PC-3 (cell line): Measurements from ENCODE around the gene PALD1.

GRCh38 chr10:70403732-70404090, 234 bp upstream of the EIF4EBP2 start:
- RAMPAGE, long total RNA: no peak

GRCh38 chr10:70478206-70479232, at the start of gene PALD1:
PALD1 (plus strand) TSS chr10:70478767.
- RAMPAGE, long total RNA: no peak

GRCh38 chr10:70610308-70610820, 7.8 kb upstream of the PRF1 start:
- RAMPAGE, long total RNA: no peak

DNA sequence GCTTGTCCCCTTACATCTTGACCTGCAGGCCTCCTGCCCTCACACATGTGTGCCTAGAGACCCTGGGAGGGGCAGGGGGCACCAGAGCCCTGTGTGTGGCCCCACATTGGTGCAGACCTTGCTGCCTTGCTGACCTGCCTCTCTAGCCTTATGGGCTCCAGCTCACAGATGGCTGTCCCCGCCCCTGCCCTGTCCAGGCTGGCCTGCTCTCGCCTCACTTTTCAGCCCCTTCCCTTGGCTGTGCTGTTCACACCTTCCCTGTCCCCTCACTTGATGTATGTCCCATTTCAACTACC, 9.4 kb downstream of the ADAMTS14 start:
- RAMPAGE, long total RNA: no peak

DNA sequence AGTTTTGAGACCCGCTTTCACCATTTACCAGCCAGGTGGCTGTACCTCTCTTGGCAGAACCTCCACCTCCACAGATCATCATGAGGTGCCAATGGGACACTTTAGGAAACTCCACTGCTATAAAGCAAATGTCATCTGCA, 1.4 kb downstream of the PCBD1 start:
- RAMPAGE, long total RNA: no peak

DNA sequence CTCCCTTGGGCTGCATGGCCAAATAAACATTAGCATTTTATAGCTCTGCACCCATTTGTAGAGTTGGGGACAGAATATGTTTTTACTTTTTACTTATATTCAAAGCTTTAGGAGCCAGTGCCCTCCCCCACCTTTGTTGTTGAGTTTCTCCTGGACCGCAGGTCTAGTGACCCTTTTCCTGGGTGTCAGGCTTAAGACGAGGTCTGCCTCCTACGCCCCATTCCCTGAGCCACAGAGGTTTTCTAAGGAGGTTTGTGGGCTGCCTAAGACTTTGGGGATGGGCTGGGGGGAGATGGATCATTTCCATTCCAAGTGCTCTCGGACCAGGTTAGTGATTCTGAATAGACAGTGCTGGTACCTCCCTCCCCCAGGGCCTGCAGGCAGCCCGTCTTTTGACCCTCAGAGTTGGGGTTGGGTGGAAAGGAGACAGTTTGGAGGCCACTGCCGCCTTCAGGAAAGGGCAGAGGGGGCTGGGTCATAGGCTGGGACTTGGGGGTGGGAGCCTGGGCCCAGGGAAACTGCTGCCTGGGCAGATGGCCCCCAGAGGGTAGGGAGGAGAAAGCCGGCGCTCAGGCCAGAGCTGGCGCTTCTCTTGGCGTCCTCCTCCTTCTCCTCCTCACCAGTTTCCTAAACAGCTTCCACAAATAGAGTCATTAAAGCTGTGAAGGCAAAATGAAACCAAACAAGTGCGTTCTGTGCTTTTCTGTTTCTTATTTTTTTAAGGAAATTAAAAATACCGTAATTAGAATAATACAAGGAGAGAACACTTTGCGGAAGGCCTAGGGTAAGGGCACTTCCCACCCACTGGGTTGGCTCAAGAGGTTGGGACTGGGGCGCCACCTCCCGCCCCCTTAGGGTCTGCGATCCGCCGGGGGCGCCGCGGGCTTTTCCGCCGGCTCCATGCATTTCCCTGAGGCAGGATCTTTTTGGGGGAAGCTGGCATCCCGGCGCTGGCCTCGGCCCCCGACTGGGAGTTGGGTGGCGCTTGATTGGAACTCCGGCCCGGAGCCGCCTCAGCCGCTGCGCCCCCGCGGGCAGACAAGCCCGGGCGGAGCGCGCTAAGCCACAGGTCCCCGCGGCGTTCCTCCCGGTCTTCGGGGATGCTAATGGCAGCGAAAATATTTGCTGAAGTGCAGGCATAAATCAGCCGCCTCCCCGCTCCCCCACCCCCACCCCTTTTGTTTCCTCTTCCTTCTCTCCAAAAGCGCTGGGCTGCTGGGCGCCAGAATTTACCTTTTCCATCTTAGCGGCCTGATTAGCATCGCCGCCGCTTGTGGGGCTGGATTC, 4.6 kb downstream of the UNC5B start:
- RAMPAGE, long total RNA: no peak

GRCh38 chr10:71252176-71252577, 39.8 kb downstream of the UNC5B start:
- RAMPAGE, long total RNA: no peak

- RAMPAGE, long total RNA: no peak
These were observed 18.9 kb upstream of the SLC29A3 start for GRCh38 chr10:71300108-71300585.

- RAMPAGE, long total RNA: no peak
These were observed 75.3 kb downstream of the CDH23 start for GRCh38 chr10:71472035-71472422.

- RAMPAGE, long total RNA: no peak
These were observed 9.7 kb upstream of the C10orf105 start for GRCh38 chr10:71729275-71729724.

DNA sequence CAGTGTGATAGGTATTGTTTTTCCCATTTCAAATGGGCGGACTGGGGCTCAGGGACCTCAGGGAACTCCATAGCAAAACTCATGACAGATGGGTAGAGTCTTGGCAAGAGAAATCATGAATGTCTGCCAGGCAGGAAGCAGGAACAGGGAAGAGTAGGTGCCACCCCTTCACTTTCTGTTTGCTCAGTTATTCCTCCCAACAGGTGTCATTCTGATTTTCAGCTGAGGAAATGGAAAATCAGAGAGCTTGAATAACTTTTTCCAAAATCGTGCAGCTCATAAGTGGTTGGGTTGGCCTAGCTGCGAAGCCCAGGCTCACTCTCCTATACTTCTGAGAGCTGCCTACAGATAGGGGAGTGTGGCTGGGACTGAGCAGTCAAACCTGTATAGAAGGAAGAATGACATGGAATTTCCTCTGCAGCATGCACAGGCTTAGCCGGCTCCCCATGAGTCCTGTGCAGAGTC, 17.6 kb upstream of the C10orf105 start:
- RAMPAGE, long total RNA: no peak

DNA sequence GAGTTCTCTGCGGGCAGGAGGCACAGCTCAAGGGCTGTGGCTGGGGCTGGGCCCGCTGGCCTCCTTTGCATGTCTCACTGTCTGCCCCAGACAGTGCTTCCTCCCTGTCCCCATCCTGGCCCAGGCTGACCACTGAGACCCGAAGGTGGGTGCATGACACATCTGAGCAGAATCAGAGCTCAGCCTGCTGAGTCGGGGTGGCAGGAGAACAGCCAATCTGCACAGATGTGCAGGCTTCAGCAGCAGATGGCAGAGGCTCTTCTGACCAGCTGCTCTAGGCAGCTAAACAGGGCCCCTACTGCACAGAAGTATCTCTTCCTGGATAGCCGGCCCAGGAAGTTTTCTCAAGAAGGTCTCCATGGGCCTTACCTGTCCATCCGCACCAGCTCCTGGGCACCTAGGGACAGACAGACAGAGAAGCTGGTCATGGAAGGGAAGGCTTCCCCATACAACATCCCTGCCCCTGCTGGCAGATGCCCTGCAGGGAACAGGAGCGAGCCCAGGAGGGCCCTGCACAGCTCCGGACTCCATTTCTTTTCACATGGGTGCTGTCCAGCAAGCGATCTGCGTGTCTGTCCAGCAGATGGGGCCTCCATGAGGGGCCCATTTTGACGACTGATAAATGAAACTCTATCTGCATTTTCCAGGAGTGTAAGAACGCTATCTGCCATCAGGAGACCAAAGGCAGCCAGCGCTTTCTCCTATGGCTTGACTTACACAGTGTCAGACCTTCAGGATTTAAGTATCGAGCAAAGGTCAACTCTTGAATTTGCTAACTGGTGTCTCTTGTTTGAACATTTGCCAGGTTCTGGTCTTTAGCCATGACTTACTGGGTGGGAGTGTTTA, 20.5 kb downstream of the VSIR start:
- RAMPAGE, long total RNA: no peak

- RAMPAGE, long total RNA: no peak
These were observed 16.8 kb downstream of the VSIR start for GRCh38 chr10:71756236-71757288.

DNA sequence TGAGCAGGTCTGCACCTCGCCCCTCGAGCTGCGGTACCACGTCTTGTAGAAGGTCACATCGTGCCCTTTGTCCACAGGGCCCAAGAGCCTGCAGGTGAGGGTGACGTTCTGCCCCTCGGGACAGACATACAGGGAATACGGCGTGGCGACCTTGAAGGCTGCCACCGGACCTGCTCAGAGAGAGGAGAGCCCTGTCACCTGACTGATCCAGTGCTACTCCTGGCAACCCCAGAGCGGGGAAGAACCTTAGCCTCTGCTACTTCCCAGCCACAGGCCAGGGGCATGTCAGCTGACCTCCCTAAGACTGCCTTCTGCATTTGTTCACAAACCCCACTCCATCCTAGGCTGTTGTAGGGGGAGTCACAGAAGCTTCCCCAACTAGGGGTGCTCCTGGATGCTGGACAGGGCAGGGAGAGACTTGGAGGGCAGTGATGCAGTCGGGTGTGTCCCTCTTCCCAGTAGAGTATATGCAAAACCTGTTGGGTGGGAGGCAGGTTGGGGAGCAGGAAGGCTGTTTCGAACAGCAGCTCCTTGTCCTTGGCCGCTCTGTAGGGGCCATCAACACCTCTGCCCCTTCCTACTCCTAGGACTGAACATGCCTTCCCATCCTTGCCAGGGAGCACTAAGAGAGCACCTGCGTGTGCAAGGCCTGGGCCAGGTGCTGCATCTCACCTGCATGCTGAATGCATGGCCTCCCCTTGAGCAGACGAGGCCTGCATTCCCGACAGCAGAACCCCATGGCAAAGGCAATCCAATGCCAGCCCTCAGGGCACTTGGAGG, 11.3 kb downstream of the VSIR start:
- RAMPAGE, long total RNA: no peak

DNA sequence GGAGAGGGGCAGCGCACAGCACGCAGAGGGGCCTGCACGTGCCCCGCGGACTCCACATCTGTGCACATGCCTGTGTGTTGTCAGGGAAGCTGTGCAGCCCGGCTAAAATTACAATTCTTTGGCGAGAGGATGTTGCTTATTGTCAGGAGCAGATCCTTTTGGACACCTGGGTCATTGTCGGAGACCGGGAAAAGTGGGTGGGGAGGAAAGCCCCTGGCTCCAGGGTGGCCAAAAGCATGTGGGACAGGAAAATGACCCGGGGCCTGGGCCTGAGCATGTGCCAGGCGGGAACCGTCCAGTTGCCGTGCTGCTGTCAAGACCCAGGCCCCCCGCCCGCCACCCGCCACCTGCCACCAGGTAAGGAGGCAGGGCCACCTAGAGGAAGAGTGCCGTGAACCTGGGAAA, 7.3 kb downstream of the VSIR start:
- RAMPAGE, long total RNA: no peak

GRCh38 chr10:71769872-71770304, 3.4 kb downstream of the VSIR start:
- RAMPAGE, long total RNA: no peak

DNA sequence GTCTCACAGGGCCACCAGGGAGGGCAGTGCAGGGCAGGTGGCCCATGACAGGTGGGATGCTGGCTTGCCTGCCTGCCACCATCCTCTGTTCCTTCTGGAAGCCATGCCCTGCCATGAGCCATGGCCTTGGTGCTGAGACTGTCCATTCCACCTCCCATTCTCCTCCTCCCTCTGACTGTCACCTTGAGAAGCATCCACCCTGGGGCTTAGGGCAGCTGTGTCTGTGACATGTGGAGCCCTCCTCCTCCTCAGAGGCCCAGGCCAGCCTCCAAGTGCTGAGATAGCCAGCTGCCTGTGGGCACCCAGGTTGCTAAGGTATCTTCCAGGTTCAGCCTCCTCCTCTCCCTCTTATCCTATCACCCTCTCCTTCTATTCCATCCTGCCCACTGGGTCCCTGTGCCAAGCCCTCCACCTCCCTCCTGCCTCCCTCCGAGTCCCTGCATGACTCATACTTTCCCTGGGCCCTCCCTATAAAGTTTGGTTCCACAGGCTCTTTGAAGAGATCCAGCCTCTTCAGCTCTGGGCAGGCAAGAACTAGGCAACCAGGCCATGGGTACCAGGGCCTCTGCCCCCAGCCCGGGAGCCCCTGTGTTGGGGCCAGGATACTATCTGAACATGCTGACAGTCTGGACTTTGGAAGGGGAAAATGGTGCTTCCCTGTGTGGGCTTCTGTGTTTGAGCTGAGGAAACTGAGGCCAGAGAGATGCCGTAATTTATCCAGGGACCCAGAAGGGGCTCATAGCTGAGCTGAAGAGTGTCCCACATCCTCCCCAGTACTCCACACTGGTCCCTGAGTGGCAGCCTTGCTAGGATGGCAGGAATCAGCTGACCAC, 1.2 kb downstream of the VSIR start:
- RAMPAGE, long total RNA: no peak

GRCh38 chr10:71808988-71809311, 35.6 kb upstream of the VSIR start:
- RAMPAGE, long total RNA: no peak

DNA sequence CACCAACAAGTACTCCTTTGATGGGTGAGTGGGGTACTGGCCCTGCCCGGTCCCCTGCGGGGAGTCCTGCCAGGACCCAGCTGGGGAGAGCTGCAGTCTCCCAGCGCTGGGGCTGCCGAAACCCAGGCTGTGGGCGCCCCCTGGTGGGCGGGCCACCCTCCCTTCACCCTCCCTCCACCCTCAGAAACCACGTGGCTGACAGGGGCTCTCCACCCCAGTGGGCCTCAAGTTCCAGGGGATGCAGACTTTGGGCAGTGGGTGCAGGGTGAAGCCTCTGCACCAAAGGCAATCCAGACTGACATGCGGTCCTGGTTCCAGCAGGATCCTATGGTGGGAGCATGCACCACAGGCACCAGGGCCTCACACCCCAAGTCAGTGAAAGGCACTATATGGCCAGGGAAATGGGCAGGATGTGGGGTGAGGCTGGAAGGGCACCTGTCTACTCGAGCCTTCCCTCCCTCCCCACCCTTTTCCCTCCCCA, 38.7 kb upstream of the VSIR start:
- RAMPAGE, long total RNA: no peak

DNA sequence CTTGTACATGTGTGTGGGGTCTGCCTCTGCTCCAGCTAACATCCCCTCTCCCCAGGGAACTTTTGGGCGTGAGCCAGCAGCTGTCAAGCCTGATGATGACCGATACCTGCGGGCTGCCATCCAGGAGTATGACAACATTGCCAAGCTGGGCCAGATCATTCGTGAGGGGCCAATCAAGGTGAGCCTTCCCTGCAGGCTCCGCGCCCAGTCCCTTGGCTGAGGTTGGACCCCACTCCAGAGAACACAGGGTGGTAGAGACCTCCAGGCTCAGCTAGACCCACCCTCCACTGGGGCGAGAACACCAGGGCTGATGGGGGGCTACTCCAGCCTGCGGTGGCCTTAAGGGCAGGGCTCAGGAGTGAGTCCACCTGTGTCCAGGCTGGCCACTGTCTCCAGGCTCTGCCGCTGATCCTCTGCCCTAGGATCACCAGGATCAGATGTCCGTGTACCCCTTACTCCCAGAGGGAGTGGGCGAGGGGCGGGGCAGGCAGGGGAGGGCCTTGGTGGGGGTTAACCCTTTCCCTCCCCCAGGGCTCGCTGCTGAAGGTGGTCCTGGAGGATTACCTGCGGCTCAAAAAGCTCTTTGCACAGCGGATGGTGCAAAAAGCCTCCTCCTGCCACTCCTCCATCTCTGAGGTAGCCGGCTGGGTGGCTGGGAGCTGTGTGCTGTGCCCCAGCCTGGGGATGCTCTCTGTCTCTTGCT, 38.2 kb downstream of the PSAP start:
- RAMPAGE, long total RNA: no peak